Kidney (tissue), 2 donors: ENCODE results near the gene HHATL.

GRCh38 chr3:42130074-42130764, 39.1 kb downstream of the TRAK1 start:
- PRO-cap, result no peak
- RRBS, result no CpG with 5 or more reads among the region's 4 CpGs

DNA sequence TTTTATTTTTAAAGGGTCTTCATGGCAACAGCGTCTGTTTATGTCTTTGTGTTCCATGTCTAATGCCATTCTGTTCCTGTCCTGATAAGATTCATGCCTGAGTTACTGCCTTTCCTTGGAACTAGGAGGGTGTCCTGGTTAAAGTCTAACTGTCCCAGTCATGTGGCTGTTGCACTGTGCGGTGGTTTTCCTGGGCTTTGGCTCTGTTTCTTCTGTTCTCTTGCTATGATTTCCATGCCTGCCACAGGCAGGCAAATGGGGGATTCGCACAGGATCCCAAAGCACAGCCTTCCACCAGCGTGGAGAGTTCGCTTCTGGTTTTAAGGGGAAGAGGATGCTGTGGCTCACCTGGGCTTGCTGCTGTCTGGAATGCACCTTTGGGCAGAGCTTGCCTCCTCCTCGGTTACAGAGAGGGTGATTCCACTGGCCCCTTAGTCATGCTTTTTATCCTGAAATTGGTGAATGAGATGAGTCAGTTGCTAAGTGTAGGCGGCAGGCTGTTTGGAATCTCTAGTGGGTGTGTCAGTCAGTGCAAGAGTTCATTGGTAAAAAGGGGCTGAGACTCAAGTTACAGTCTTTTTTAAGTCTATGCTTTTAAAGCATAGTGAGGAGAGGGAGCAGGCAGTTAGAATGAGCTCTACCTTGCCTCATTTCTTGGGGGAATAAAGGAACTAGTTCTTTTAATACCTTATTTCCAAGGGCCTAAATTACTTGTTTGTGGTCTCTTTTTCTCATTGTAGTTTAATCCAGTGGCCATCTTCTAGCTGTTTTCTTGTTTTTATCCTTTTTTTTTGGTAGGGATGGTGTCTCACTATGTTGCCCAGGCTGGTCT, 86.6 kb downstream of the CCK start:
- PRO-cap, result no peak
- RRBS, result no CpG with 5 or more reads among the region's 7 CpGs

- PRO-cap, result no peak
- RRBS, result no CpG with 5 or more reads among the region's 1 CpG
Measured at GRCh38 chr3:42188338-42188647, 77.7 kb downstream of the CCK start.

GRCh38 chr3:42188799-42189297, 77.1 kb downstream of the CCK start:
- PRO-cap, result no peak
- RRBS, result no CpG with 5 or more reads among the region's 10 CpGs

DNA sequence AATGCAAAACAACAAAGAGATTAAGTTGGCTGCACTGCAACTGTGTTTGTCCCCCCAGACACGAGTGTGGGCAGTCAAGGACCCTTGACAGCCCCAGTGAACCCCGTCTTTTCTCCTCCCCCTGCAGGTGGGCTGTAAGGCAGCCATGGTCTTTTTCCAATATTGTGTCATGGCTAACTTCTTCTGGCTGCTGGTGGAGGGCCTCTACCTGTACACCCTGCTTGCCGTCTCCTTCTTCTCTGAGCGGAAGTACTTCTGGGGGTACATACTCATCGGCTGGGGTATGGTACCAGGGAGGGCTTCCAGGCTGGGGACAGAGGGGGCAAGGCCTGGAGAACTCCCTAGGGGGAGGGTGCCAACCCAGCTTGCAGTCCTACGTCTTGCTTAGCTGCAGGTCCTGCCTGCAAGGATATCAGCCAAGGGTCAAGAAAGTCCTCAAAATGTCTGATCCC, 28.2 kb downstream of the VIPR1 start:
- PRO-cap, result no peak
- RRBS, result no CpG with 5 or more reads among the region's 6 CpGs

DNA sequence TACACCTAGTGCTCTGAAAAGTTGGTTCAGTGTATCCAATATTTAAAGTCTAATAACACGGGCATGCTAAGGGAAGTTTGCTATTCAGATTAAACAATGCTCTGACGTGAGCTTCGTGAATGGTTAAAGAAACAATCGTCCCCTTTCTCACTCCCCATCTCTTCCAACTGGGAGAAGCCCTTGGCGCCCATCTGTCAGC, 468 bp downstream of the SEC22C start:
- PRO-cap, result no peak
- RRBS, result no CpG with 5 or more reads among the region's 5 CpGs

DNA sequence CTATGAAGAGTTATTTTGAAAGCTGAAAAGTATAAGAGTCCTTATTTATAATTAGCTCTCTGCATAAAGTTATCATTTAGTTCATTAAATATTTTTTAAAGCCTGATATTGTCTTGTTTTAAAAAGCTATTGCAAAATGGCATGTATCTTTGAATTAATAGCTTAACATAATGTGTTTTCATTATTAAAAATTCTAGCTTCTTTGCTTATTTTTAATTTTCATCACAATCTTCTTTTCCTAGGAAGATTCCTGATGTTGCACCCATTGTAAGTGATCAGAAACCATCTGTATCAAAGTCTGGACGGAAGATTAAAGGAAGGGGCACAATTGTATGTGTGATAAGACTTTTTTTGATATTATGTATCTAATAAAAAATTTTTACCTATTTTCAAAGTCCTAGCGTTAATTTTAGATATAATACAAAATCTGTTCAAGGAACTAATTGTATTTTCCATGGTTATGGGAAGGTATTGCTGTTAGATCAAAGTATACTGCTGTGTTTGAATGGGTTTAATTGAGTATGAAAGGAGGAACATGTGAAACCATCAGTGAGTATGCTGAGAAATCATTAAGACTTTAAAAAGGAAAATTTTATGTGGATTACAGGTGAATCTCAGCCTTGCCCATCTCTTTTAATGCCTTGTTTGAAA, 19.0 kb upstream of the ZBTB47 start:
- PRO-cap, result no peak
- RRBS, result no CpG with 5 or more reads among the region's 2 CpGs

DNA sequence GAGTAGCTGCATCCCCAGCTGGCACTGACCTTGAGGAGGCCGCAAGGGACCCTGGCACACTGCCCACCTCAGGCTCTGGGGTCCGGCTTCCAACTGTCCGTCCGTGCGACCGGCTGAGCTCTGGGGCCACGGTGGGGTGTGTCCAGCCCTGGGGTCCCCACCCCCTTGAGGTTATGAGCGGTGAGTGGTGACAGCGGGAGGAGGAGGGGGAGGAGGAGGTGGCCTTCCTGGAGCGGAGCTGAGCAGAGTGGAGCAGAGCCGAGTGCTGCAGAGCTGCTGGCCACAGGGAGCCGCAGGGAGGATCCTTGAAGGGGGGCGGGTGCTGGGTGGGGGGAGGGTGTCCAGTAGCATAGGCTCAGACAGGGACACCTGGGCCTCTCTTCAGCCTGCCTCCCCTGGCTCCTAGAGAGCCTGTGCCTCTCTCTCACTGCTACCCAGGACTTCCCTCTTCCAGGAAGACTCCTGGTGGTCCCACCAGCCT, at the start of gene HHATL:
HHATL (minus strand) TSS at position 249 of the 481 bp plus-strand sequence.
- PRO-cap, result no peak
- RRBS, result no CpG with 5 or more reads among the region's 13 CpGs

DNA sequence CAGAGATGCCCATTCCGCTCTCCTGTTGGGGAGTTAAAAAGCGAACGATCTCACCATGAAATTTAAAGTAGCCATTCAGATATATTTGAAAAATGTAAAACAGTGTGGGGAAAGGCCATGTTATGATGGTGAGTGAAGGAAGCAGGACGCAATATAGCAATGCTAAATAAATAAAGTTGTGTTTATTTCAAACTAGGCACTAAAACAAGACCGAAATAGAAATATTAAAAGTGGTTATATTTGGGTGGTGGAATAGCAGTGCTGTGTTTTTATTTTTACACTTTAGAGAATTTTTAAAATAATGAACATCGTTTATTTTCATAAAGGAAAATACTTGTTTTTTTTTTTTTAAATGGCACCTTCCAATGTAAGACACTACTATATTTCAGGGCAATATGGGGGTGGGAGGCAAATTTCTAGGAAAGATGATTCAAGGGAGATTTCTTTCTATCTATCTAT, 441 bp upstream of the CCDC13 start:
- PRO-cap, result no peak
- RRBS, result no CpG with 5 or more reads among the region's 6 CpGs

DNA sequence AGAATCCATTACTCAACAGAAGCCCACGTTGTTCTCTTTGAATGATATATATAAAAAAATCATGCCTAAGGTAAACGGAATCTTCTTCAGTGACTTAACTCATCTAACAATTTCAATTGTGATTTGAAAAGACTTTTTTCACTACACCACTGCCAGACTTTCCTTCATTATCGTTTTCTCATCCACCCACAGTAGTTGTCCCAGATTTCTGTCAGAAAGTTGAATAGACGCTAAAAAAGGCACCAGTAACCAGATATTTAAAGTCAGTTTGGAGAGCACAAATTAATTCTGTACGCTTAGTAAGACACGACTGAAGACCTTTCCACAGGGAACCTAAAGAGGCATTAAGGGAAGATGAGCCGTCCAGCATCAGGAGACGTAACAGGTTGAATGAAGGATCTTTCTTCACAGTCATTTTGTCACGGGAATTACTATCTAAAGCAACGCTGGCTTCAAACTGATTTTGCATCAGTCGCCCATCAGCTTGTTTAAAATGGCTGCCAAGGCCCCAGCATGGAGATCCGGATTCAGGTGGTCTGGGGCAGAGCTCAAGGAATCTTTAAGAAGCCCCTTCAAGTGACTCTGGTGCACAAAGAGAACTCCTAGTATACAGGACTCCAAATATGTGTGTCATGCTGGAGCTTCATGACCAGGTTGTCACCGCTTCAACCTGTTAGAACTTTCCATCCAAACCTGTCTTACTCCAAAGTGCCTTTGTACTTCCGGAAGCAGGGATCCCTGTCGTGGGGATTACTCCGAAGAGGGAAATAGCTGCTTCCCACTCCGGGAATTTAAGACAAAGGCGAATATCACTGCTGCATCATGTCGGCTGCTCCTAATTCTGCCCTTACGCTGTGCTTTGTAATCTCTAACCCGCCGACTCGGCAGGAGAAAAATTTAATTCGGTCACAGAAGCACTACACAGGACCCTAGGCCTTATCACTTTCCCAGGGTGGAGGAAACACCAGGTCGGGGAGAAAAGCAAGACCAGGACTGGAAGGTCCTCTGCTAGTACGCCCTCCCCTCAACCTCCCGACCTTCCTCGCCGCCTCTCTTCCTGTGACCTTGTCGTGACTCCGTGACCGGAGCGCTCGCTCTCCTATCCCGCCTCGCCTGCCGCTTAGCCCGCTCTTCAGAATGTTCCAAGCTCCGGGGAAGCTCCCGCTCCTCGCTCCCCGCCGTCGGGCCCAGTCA, 981 bp downstream of the HIGD1A start:
- PRO-cap, result bidirectional peak, plus-strand start at position 1,135 of the sequence, minus-strand start at position 995 of the sequence
- RRBS, result 5% methylated on average over 13 of the region's 44 CpGs

GRCh38 chr3:42852410-42852869, 23.2 kb downstream of the CYP8B1 start:
- PRO-cap, result no peak
- RRBS, result no CpG with 5 or more reads among the region's 2 CpGs

GRCh38 chr3:42853589-42854112, 22.0 kb downstream of the CYP8B1 start:
- PRO-cap, result no peak
- RRBS, result no CpG with 5 or more reads among the region's 3 CpGs

DNA sequence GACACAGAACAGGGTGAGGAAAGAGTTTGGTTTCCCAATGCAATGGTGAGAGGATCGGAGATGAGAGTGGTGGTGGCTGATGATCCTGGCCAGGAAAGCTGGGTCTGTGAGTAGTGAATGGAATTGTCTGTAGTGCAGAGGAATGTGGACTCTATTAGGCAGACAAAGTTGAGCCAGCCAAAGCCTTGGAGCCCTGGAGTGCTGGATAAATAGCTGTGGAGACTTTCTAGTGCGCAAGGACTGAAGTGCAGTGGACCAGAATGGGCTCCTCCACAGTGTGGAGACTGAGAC, 819 bp downstream of the ZNF662 start:
- PRO-cap, result no peak
- RRBS, result no CpG with 5 or more reads among the region's 2 CpGs

DNA sequence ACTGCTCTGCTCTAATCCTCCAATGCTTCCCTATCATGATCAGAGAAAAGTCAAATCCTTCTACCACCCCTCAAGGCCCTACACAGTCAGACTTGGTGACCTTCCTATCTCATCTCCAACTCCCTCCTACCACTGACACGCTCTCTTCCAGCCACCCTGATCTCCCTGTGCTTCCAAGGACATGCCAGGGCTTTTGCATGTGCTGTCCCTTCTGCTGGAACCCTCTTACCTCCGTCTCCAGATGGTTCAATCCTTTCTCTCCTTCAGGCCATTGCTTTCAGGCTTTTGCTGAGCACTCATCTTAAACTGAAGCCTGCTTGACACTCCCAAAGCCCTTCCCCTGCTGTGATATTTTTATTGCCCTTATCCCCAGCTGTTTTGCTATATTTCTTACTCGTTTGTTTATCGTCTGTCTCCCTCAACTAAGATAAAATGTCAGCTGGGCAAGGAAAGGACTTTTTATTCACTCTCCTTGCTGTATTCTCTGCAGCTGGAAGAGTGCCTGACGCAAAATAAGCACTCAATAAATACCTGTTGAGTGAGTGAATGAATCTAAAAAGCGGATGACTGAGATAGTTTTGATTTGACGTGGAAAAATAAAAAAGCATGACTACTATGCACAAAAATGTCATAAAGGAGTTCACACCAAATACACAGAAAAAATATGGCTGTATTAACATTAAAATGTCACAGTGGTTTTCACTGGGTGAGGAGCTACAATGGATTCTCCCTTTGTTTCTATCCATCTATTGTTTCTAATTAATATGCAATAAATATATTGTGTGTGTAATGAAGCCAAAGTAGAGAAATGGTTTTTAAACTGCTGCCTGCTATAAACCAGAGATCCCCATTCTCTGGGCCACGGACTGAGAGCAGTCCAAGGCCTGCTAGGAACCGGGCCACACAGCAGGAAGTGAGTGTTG, 84.8 kb upstream of the POMGNT2 start:
- PRO-cap, result no peak
- RRBS, result no CpG with 5 or more reads among the region's 9 CpGs

- PRO-cap, result no peak
- RRBS, result no CpG with 5 or more reads among the region's 6 CpGs
Measured at GRCh38 chr3:43214463-43214971, 71.8 kb upstream of the SNRK start.

GRCh38 chr3:43350964-43351424, 64.7 kb downstream of the SNRK start:
- PRO-cap, result no peak
- RRBS, result no CpG with 5 or more reads among the region's 1 CpG

GRCh38 chr3:43353846-43354116, 67.4 kb downstream of the SNRK start:
- PRO-cap, result no peak

DNA sequence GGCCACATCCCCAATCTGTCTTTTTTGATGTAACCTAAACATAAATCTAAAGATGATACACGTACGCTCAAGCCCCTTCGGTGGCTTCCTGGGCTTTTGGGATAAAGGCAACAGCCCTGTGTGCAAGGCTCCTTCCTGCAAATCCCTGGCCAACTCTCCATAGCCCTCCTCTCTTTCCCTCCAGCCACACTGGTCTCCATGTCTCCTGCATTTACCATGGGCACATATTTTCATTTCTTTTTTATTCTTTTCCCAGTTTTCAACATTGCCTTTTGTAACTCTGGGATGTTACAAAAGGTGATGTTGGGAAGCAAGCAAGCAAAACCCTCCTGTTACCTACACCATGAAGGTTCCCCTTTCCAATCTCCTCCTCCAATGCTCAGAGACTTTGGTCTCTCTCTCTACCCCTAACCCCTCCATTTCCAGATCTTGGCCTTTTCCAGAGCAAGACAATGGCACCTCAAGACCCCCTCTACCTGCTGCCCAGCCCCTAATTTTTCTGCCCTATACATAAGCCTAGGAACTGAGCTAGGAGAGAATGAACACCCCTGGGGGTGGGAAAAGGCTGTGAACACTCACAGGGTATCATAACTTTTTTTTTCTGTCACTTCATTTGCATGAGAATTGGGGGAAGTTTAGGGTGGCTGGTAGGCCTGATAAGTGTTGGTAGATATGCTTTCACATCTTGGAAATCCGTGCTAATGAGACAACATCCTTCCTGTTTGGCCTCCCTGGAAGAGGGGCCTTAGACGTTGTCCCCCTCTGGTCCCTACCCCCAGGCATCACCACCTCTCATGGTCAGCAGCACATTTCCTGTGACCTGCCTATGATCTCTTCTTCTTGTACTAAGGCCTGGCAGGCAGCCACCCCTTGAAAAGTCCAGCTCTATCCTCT, 107.4 kb downstream of the SNRK start:
- PRO-cap, result no peak
- RRBS, result no CpG with 5 or more reads among the region's 5 CpGs

- PRO-cap, result no peak
- RRBS, result no CpG with 5 or more reads among the region's 6 CpGs
Measured at GRCh38 chr3:43638538-43639259, 16.9 kb upstream of the ANO10 start.

DNA sequence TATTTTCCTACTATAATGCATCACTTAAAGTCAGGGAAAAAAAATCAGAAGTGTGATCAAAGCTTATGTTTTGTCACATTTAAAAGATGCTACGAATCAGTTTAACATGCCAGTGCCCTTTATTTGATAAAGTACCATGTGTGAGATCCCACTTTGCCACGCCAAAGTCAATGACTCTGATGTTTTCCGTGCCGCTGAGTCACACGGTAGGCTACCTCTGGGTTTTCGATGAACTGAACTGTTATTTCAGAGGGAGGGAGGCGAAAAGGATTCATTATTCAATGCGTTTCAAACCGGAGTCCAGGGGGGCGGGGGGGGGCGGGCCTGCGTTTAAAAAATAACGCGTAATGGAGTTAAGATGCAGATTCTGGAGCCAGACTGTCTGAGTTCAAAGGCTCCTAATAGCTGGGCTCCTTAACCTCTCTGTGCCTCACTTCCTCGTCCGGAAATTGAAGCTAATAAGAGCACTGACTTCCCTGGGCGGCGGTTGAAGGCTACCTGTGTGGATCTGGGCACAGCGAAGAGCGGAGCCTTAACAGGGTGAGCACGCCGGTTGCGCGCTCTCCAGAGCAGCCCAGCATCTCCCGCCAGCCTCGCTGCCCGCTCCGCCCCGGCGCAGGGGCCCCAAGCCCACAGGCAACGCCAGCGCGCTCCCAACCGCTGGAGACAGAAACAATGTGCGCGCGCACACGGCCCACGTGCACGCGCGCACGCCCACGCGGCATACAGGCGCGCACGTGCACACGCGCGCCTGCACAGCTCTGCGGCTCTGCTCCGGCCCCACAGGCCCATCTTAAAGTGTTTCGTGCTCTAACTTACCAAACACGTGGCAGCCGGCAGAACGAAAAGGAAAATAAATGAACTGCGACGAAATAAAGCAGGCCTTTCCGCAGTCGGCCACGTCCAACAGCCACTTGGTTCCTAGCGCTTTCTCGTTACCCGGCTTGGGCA, 203.3 kb downstream of the ABHD5 start:
- PRO-cap, result no peak
- RRBS, result 3% methylated on average over 20 of the region's 65 CpGs